Measurements from ENCODE around the gene PTTG1.

DNA sequence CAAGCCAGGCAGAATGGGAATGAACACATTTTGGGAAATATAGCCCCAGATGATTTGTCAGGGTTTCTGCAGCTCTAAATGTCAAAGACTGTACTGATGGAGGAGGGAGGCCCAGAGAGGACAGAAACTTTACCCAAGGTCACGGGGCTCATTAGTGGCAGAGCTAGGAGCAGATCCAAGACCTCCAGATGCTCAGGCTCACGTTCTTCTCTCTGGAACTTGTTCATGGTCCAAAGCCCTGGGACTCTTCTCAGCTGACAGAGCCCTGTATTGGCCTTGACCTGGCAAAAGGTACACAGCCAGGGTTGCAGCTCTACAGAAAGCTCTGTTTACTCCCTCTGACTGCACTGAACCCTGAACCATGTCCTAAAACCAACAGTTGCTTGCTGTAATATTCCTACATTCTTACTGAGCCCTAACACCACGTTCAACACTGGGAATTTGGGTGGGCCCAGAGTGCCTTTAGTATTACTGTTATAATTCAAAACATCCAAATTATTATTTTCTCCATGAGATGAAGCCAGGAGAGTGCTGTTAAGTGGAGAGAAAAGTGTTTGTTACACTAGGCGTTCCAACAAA, 602.3 kb upstream of the CLINT1 start:
- PRO-cap = bidirectional peak, plus-strand start at position 402 of the sequence, minus-strand start at position 214 of the sequence

DNA sequence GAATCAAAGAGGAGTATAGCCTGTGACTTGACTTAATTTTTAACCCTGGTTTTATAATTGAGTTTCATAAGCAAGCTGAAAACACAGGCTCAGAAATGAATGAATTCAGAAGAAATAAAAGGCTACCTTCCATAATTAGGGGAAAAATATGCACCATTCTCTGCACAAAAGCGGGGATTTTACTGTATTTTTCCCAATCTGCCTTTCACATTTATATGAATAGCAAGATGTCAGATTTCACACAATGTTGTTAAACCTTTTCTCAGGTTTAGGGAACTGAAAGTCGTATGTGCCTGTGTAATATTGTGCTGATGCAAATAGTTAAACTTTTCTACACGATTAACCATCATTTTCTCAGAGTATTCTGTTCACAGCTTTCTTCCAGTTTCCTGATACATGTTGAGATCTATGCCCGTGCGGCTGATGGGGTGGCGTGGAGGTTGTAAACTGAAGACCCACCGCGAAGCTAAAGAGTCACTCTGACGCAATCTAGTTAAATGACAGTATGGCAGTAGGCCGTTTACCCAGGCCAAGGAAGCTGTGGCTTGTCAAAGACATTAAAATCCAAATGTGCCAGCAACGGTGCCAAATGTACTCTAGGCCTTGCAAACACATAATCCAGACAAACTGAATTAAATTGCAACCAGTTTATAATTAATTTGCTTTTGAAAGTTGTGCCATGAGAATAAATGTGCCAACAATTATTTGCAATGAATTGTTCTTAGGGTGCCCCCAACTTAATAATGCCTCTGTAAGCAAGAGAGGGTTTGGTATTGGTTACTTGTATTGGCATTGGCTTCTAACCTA, 145.7 kb downstream of the EBF1 start:
- PRO-cap = no peak

- PRO-cap = no peak
Measured at GRCh38 chr5:158995688-158996055, 104.0 kb downstream of the EBF1 start.

DNA sequence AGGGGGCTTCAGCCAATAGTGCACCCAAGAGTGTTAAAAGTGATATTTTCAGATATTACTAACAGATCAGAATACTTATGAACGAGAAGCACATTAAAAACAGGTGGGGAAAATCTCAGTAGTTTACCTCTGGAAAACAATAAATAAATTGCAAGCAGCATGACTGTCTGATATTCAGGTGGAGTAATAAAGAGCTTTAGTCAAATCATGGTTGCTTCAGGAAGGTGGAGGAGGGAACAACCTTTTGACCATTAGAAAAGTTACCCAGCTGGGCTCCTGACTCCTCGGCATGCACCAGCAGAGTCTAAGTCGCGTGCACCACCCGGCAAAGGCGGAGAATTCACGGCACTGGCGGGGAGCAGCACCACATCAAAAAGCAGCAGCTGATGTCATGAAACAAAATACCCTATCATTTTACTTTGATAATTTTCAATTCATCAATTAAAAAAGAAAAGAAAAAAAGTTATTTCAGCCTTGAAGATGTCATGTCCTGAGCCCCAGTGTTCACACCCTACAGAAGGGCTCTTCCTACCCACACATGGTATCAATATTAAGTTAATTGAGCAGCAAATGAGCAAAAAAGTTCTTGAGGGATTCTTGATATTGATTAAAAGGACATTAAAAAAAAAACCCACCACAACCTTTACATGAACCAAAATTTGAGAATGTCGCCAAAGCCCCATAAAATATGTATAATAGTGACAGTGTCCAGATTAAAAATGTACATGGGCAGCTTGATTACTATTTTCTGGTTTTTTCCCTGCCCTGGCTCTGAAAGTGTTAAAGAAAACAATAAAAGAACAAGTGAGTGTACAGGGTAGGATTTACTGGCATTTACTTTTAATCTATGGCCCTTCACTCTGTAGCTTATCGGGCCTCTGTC, 34.4 kb downstream of the EBF1 start:
- PRO-cap = no peak

- PRO-cap = unidirectional peak, minus-strand start at chr5:159100017; bidirectional peak, plus-strand start at chr5:159100533, minus-strand start at chr5:159100317
Measured at GRCh38 chr5:159099945-159100414, 264 bp upstream of the EBF1 start.

DNA sequence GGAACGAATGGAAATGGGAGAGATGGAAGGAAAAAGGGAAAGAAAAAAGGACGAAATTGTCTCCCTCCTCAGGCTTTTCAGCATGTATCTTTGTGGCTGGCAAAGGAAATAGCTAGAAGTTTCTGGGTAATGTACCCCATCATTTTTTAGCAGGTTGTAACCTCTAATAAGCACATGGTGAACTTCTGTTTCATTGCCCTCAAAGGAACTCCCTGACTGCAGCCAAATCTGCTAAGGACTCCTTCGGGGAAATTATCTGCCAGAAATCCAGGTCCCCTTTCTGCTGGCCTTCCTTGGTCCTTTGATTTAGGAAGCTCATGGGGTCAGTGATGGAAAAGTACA, 1.7 kb upstream of the EBF1 start:
- PRO-cap = no peak

GRCh38 chr5:159195445-159195888, 13.9 kb downstream of the RNF145 start:
- PRO-cap = no peak

- PRO-cap = no peak
Measured at GRCh38 chr5:159441550-159441749, 111.2 kb upstream of the IL12B start.

- PRO-cap = no peak
Measured at GRCh38 chr5:160007627-160007988, 1.3 kb upstream of the TTC1 start.

GRCh38 chr5:160093495-160094355, 25.5 kb downstream of the PWWP2A start:
- PRO-cap = no peak

GRCh38 chr5:160132908-160134181, 14.1 kb upstream of the PWWP2A start:
- PRO-cap = no peak

DNA sequence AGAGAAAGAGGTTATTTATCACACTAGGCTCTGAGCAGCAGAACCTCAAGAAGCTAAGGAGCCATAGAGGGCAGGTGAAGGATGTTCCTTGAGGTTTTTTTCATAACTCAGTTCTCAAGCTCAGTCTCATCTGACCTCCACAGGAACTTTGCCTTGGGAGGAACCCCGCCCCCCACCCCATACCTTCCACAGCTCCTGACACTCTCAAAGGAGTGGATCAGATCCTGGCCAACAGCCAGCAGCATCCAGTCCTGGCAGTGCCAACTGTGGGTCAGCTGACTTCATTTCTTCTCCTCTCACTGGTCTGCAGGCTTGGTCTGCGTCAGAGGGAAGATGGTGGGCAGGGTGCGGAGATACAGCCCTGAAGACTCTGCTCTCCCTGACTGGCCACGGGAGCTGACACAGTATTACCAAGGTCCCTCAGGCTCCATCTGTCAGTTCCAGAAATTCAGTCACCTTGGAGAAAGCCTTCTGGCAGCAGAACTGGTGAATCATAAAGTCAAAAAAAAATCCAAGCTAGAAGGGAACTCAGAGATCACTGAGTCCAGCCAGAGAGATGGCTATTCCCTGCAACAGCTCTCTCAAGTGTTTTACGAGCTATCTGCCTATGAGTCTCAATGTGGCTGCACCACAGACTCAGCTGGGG, 28.1 kb downstream of the C1QTNF2 start:
- PRO-cap = no peak

DNA sequence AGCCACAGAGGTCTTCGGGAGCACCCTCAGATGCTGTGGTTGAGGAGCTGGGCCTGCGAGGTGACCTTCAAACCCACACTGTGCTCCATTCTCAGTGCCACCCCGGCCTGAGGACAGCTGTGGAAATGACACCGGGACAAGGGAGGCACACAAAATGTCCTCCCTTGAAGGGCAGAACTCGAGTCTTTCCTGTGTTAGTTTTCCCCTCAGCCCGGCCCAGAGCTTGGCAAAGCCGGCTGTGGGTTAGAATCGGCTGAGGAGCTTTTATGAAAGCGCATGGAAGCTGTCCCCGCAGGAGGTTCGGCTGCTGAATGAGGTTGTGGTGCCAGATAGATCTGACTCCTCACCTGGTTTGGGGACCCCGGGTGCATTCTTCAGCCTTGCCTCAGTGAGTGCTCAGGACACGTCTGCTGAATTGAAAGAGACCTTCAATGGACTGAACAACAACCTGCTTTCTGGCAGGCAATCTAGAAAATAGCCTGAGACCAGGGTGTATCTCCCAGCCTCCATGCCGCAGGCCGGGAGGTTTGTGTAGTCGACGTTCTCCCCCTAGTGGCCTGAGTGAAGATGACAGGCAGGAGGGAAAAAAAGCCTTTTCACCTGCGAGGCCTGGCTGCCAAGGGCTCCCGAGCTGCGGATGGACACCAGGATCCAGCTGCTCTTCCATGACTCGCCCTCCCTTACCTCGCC, 25.3 kb downstream of the C1QTNF2 start:
- PRO-cap = no peak

DNA sequence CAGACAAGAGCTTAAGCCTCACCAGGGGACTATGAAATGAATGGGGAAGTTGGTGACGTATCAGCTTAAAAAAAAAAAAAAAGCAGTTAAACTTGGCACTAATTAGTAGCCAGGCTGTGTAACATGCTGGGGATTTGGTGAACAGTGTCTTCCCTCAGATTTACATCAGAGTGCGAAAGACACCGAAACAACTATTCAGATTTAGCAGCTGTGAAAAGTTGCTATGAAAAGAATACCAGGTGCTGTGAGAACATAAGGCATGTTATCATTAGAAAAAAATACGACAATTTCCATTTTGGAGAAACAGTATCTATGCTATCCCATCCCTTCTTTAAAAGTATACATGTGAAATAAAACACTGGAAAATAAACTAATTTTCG, 472 bp upstream of the SLU7 start:
- PRO-cap = bidirectional peak, plus-strand start at position 105 of the sequence, minus-strand start at position 33 of the sequence

DNA sequence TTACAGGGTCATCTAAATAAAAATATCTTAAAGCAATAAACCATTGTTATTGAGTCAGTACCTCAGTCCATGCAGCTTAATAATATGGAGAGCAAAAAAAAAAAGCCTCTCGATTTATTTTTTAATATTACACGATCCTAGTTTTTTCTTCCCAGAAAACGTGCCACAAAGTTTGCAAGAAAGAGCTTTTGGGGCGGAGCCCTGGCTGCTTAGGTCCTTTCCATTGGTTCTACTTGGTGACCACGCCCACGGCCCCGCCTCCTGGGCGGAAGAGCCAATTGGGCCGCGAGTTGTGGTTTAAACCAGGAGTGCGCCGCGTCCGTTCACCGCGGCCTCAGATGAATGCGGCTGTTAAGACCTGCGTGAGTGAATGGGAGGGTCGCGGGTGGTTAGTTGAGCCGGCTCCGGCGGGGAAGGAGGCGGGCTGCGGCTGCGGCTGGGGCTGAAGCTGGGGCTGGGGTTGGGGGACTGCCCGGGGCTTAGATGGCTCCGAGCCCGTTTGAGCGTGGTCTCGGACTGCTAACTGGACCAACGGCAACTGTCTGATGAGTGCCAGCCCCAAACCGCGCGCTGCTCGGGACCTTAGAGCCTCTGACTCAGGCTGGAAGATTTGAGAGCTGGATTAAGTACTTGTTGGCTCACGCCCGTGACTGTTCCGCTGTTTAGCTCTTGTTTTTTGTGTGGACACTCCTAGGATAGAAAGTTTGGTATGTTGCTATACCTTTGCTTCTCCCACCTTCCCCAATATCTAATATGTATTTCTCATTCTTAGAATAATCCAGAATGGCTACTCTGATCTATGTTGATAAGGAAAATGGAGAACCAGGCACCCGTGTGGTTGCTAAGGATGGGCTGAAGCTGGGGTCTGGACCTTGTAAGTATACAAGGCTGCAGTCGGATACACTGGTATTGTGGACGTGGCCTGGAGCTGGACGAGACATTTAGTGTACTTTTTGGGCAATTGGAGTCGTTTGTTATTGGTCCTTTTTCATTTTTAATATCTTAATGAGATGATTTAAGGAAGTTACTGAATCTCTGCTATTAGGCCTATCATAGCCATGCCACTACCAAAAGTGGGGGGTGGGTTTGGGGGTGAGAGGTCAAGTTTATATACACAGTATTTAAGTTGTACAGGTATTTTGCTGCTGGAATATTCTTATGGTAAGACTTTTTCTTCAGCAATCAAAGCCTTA, at the start of gene PTTG1:
TSS of gene PTTG1 (plus strand) at position 326 of the 1,193 bp plus-strand sequence.
- PRO-cap = unidirectional peak, plus-strand start at position 326 of the sequence

- PRO-cap = no peak
Measured at GRCh38 chr5:160506675-160507004, 85.0 kb downstream of the PTTG1 start.

DNA sequence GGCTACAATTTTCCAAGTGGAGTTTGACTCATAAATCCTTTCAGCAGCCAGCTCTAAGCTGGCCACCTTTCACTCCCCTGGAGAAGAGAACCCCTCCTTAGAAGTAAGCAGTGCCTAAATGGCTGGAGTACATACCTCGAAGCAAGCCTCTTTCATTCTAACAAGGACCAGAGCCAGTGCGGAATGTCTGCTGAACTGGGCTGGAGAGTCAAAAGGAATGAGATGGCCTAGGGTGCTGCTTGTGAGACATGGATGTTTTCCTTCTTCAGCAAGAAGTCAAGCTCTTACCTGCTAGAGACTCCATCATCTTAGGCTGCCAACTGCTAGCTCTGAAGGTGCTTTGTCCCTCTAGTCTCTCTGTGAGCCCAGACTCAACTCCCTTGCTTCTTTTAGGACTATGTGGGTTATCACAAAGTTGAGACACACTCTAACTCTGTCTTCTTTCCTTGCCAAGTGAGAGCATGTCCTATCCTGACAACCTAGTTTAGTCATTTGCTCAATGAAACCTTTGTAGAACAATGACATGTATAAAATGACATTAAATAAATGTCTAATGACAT, 168.5 kb downstream of the ATP10B start:
- PRO-cap = no peak

- PRO-cap = no peak
Measured at GRCh38 chr5:160694862-160695437, 157.1 kb downstream of the ATP10B start.

DNA sequence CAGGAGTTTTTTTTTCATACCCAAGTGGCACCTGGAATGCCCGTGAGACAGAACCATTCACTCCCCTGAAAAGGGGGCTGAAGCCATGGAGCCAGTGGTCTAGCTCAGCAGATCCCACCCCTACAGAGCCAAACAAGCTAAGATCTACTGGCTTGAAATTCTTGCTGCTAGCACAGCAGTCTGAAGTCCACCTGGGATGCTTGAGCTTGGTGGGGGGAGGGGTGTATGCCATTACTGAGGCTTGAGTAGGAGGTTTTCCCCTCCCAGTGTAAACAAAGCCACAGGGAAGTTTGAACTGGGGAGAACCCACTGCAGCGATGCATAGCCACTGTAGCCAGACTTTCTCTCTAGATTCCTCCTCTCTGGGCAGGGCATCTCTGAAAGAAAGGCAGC, 41.1 kb upstream of the ATP10B start:
- PRO-cap = no peak

- PRO-cap = no peak
Measured at GRCh38 chr5:161548002-161549052, 1.8 kb upstream of the GABRB2 start.

All from left lobe of liver (tissue), 1 donor.